RPMI7951 (cell line): ENCODE results near the genes CLDN11 and FNDC3B.

- RAMPAGE, long total RNA = no peak
Measured at GRCh38 chr3:168878099-168878461, 782.4 kb upstream of the GOLIM4 start.

DNA sequence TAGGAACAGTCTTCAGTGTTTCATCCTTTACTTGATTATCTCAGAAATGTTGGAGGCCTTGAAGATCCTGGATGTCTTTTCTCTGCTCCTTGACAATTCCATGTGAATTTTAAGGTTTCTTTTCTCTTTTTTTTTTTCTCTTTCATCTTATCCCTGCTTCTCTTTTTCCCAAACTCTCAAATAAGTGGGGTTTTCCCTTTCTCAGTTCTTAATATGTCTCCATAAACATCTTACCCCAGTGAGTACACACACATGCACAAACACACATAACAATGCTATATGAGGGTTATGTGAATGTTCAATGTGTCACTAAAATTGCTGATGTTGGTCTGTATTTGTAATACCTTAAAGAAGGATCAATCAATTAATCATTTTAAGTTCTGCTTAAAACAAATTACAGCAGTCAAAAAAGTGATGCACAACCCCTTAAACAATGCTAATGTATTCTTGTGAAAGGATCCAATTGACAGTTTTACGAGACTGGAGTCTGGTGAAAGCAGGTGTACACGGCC, 36.8 kb downstream of the MECOM start:
- RAMPAGE, long total RNA = no peak

- RAMPAGE, long total RNA = no peak
Measured at GRCh38 chr3:169764055-169765105, 5.0 kb downstream of the ACTRT3 start.

- RAMPAGE, long total RNA = no peak
Measured at GRCh38 chr3:169954912-169955403, 11.6 kb upstream of the SEC62 start.

DNA sequence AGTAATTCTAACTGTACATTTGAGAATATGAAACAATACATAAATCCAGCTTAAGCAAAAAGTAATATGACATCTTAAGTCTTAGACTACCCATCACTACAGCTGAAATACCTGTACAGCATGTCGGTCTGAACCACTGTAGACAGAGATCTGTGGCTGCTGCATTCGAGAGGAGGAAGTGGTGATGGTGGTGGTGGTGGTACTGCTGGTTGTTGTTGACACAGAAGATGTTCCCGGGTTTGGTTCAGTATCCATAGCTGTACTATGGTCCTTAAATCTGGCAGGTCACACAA, 2.9 kb downstream of the PHC3 start:
- RAMPAGE, long total RNA = no peak

DNA sequence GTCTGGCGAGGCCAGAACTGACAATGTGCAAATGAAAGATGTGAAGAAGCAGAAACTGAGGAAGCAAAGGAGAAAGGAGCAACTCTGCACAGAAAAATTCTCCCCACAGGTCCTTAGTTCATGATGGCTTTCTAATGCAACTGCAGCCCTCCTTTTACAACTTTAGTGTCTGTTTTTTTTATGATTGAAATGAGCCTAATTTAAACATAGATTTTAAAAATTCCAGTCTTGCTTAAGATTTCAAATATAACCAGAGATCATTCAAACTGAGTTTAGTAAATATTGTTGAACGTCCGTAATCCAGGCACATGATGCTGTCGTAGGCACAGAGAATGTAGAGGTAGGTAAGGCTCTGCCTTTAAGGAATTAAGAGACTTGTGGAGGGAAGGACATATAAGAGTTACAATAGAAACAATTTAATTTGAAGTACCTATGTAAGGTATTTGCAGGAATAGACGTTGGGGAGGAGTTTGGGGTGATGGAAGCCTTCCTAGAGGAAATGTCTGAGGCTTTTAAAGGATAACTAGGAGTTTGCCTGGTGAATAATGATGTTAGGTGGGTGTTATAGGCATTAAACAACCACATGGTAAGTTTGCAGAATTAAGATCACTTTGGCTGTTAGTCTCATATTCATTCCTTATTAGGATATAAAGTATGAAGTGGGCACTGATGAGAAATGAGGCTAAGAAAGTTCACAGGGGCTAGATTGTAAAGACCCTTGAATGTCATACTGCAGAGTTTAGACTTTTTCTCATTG, 5.0 kb downstream of the PRKCI start:
- RAMPAGE, long total RNA = no peak

- RAMPAGE, long total RNA = no peak
Measured at GRCh38 chr3:170418356-170419412, at the start of gene CLDN11. Gene CLDN11 (plus strand): TSS chr3:170418868.

GRCh38 chr3:170420309-170421016, 1.8 kb downstream of the CLDN11 start:
- RAMPAGE, long total RNA = no peak

DNA sequence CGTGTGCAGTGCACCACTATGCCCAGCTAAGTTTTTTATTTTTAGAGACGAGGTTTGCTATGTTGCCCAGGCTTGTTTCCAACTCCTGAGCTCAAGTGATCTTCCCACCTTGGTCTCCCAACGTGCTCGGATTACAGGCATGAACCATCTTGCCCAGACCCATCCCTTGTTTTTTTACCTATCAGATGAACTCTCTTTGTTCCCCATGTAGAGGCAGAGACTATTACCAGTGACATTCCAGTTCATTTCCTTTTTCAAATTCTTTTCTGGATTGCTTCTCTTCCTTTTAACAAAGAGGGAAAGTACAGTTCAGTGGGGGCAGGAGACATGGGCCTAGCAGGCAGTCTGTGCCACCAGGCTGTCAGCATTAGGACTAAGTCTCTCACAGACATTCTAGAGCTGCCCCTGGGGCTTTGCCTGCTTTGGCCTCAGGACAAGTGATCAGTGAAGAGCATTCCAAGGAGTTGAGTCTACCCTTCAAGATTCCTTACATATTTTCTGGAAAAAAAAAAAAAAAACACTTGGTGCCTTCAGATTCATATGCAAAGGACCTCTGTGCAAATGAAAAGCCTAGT, 103.5 kb upstream of the SLC7A14 start:
- RAMPAGE, long total RNA = no peak

GRCh38 chr3:170867044-170868328, 2.5 kb downstream of the RPL22L1 start:
- RAMPAGE, long total RNA = no peak

DNA sequence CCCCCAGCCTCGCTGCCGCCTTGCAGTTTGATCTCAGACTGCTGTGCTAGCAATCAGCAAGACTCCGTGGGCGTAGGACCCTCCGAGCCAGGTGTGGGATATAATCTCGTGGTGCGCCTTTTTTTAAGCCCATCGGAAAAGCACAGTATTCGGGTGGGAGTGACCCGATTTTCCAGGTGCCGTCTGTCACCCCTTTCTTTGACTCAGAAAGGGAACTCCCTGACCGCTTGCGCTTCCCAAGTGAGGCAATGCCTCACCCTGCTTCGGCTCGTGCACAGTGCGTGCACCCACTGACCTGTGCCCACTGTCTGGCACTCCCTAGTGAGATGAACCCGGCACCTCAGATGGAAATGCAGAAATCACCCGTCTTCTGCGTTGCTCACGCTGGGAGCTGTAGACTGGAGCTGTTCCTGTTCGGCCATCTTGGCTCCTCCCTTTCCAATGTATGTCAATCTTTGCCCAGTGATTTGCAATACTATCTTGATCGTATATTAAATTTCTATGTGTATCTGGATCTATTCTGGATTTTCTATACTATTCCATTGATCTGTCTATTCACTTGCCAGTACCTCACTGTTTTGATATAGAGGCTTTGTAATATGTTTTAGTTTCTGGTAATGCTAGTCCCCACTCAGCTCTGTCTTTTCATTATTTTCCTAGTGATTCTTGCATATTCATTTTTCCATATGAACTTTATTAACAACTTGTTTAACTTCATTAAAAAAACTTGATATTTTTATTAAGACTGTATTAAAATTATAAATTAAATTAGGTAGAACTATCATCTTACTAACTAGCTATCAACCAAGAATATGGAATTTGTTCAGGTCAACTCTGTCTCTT, 14.4 kb upstream of the RPL22L1 start:
- RAMPAGE, long total RNA = no peak

- RAMPAGE, long total RNA = no peak
Measured at GRCh38 chr3:171002235-171002770, 24.2 kb downstream of the SLC2A2 start.

DNA sequence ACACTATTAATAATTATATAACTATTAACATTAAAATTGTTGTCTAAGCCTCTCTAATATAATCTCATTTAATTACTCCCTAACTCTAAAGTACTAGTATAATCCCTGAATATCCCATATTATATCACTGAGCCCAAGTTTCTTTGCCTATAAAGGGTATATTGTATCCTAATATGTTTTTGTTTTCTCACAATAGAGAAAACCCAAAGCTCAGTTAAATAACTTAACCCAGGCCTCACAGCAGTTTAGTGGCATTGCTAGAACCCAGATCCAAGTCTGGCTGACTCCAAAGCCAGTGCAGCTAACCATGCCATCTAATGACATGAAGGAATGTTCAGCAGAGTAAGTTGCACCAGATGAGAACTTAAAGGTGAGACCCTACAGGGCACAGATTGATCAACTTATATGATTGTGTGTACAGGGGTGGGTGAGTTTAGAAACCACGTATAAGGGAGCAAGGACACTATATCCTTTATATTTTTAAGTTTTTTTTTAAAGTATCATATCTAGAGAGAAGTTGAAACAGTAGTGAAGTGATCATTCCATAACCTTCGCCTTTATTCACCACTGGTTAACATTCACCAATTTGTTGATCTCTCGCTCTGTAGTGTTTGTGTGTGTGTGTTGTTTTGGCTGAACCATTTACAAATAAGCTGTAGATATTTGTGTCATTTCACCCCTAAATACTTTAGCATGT, 1.0 kb downstream of the SLC2A2 start:
- RAMPAGE, long total RNA = no peak

DNA sequence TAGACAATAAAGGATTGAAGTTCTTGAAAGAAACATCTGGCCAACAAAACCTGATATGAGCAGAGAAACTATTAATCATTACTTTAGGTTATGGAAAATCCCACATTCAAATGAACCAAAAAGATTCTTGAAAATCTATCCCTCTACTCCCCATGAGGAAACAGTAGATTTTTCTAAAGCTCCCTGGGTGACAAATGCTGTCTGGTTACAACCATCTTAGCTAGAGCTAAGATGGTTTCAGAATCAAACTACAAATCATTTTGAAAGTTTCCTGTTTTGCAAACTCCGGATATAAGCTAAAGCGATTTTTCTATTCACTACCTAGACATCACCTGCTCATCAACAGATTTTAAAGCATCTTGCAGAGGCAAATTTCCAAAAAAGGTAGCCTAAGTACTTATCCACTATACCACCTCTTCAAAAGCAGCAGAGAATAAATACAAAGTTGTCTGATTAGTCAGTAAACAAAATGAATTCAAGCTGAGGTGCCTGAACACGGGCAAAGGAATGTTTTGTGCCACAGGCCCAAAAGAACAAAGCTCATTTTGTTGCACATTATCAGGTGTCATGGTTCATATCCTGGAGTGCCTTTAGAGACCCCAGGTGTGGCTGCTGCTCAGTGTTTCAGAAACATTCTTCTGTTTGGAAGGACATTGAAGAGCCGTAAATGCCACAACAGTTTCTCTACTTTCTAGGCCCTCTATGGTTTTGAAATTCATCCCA, 204.9 kb downstream of the TNIK start:
- RAMPAGE, long total RNA = no peak

DNA sequence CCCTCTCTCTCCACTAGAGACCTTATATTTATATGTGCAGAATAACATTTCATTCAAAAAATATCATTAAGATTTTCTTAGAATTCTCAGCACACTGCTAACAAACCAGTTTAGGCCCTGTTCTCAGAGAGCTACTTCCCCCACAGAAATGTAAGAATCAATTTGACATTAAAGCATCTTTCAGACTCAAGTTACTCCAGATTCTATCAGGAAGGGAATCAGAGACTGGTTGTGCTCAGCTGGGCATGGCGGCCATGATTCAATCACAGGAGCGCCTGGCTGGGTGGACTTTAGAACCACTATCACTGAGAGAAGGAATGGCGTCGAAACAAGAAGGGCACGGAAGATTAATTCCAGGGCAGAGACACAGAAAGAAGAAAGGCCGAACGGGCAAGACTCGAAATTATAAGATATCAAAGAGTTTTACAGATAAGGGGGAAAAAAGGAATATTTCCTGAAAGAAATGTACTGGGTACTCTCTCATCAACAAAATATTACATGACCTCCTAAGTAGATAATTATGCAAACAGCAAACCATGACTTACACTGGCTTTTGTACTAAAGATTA, 6.2 kb downstream of the TNIK start:
- RAMPAGE, long total RNA = no peak

DNA sequence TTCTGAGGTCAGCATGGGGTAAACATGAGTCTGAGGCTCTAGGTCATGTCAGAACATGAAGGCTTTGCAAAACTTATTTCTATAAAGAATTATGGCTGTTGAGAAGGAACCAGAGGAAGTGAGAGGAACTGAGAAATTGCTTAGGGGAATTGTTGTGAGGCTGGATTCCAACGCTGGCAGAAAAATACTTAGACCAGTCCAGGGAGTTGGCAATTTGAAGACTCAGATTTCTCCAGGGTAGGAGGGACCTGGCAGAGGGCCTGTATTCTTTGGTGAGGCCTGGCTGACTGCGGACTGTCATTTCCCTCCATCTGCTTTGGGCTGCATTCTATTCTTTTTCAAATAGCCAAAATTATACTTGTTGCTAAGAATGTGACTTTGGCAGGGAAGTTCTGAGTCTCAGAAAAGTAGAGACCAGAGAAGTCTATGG, 155.4 kb downstream of the PLD1 start:
- RAMPAGE, long total RNA = no peak

GRCh38 chr3:171724794-171725500, 85.3 kb downstream of the PLD1 start:
- RAMPAGE, long total RNA = no peak

- RAMPAGE, long total RNA = no peak
Measured at GRCh38 chr3:171770694-171771634, 39.3 kb downstream of the PLD1 start.

GRCh38 chr3:171791207-171792386, 18.7 kb downstream of the PLD1 start:
- RAMPAGE, long total RNA = no peak

- RAMPAGE, long total RNA = no peak
Measured at GRCh38 chr3:172039049-172040014, at the start of gene FNDC3B. Gene FNDC3B (plus strand): TSS chr3:172039578.